LUHMES (cell line): ENCODE data around the genes GJA10, BACH2 and FHL5.

DNA sequence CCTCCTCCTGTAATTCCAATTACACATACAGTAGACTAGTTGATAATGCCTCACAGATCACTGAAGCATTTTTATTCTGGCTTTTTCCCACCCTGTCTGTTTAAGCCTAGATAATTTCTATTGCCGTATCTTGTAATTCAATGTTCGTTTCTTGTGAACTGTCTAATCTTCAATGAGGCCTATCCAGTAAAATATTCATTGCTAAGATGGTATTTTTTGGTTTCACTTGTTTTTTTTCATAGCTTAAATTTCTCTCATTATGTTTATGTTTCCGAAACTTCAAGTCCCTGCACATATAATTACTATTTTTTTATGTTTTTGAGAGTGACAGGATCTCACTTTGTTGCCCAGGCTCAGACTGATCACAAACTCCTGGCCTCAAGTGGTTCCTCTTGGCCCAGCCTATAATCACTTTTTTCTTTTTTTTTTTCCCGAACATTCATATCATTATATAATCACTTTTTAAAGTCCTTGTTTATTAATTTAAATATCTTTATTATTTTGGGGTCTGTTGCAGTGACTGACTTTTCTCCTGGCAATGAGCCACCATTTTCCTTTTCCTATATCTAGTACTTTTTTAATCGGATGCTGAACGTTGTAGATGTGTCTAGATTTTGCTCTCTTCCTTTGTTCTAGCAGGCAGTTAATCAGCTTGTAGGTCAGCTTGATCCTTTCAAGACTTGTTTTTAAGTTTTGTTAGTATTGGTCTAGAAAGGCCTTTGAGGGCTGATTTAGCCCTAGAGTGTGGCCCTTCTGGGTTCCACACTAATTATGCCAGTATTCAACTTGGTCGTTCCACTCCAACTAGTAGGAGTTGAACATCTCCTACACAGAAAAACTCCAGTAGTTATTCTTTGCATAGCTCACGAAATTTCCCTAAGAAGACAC is 11.7 kb downstream of the MDN1 start:
- PRO-cap: no peak

GRCh38 chr6:89894053-89894576 is at the start of gene GJA10:
TSS of gene GJA10 (plus strand) at chr6:89894469.
- PRO-cap: no peak

GRCh38 chr6:89910250-89910618 is 16.0 kb downstream of the GJA10 start:
- PRO-cap: no peak

GRCh38 chr6:89941381-89941957 is 47.2 kb downstream of the GJA10 start:
- PRO-cap: no peak

DNA sequence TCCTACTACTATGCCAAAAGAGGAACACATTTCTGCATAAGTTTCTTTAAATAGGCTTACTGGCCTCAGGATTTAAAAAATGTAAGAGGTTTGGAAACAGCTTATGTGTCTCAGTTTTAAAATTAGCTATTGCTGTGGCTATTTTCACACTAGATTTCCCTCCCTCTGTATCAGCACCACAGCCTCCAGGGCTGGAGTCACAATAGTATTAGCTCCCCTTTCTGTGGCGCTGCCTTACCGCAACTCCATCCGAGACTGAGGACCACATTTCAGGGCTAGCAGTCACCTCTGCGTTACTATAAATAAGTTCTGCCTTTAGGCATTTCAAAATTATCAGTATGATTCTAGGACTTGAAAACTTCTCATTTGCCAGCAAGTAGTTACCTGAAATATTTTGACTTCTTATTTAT is 105.7 kb downstream of the GJA10 start:
- PRO-cap: no peak

GRCh38 chr6:90108856-90109521 is 187.7 kb downstream of the BACH2 start:
- PRO-cap: no peak

DNA sequence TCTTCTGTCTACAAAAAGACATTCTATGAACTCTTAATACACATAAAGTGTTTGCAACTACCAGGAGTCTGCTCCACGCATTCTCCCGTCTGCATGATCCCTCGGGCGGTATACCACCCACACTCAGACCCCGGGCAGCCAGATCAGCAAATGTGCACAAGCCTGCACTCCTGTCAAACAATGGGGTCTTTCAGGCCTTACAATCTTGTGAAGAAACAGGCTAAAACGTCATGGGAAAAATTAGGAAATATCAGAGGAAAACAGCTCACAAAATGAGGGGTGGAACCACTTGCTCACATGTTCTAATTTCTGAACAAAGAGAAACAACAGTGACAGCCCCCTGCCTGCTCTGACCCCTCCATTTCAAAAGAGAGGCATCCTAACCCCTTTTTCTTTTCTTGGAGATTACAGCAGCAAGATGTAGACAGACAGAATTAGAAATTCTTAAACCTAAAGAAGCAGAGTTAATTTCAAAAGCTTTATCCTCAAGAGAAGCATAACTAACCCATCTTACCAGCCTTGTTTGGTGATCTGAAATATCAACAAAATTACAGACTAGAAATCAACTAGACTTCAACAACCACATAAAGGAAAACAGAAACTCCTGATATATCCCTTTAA is 69.3 kb downstream of the BACH2 start:
- PRO-cap: no peak

- PRO-cap: bidirectional peak, plus-strand start at chr6:90296806, minus-strand start at chr6:90296843; bidirectional peak, plus-strand start at chr6:90297096, minus-strand start at chr6:90297006
Measured at GRCh38 chr6:90296615-90297069, at the start of gene BACH2. TSS of gene BACH2 (minus strand) at chr6:90296843.

DNA sequence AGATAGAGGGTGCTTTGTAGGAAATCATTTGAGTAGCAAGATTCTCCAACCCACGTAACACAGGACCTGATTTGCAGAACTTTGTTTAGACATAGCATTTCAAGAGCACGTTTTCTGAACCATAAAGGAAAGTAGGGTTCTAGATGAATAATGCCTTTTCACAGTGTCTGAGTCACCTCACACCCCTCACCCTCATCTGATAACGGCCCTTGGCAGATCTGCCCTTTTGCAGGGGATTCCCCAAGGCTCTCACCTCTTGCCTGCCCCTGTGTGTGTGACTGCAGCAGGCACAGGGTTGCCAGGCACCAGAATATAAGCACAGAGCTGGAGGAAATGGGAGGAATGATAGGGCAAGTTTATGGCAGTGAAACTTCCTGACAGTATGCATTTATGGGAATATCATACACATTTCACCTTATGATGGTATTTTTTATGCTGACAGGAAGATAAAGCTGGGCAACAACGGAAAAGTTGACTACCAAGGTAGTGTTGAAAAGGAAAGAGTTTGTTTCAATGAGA is 101.3 kb upstream of the BACH2 start:
- PRO-cap: no peak

- PRO-cap: no peak
Measured at GRCh38 chr6:90403568-90404215, 107.0 kb upstream of the BACH2 start.

GRCh38 chr6:90413620-90414419 is 117.2 kb upstream of the BACH2 start:
- PRO-cap: no peak

DNA sequence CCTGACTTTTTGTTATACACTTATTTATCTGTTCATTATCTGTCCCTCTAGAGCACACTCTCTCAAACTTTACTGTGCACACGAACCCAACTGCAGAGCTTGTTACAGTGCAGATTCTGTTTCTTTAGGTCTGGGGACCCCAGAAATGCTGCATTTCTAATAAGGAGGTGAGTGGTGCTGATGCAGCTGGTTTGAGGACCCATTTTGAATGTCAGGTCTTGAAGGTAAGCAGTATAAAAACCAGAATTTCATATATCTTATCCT is 142.6 kb upstream of the BACH2 start:
- PRO-cap: no peak

DNA sequence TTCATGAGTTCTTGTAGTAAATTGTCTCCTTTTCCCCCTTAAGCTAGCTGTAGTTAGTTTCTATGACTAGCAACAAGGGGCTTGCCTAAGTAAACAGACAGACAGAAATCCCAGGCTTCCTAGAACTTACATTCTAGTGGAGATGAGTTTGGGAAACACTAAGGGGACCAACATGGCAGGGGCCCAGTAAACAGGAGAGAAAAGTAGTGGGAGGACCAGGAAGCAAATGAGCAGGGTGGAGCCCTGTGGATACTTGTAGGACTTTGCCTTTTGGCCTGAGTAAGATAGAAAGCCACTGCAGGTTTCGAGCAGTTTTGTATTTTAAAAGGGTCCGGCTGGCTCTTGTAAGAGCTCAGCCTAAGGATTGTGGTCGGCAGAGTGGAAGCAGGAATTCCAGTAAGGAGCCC is 125.5 kb downstream of the MAP3K7 start:
- PRO-cap: no peak

DNA sequence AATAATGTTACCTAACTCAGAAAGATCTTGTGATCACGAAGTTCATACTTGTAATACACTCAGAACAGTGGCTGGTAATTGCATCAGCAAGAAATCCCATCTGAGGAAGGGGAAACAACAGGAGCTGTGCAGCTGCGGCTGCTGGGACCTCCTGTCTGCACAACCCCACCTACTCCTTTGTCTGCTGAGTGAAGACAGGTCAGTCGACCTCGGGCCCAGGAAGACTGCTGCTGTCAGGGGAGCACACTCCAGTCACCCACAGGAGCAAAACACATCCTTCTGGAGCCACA is 90.3 kb downstream of the MAP3K7 start:
- PRO-cap: no peak

- PRO-cap: bidirectional peak, plus-strand start at chr6:93416670, minus-strand start at chr6:93416708; bidirectional peak, plus-strand start at chr6:93416936, minus-strand start at chr6:93416856
Measured at GRCh38 chr6:93416488-93417037, 2.8 kb downstream of the EPHA7 start.

GRCh38 chr6:95518380-95518864 is 58.9 kb upstream of the MANEA start:
- PRO-cap: no peak

- PRO-cap: no peak
Measured at GRCh38 chr6:96260096-96260550, 244.3 kb downstream of the FUT9 start.

- PRO-cap: no peak
Measured at GRCh38 chr6:96562921-96563499, at the start of gene FHL5. TSS of gene FHL5 (plus strand) at chr6:96563128.

GRCh38 chr6:98416356-98416720 is 418.0 kb upstream of the POU3F2 start:
- PRO-cap: no peak

GRCh38 chr6:98832293-98833183 is 1.8 kb upstream of the POU3F2 start:
- PRO-cap: bidirectional peak, plus-strand start at chr6:98832465, minus-strand start at chr6:98832427; bidirectional peak, plus-strand start at chr6:98832645, minus-strand start at chr6:98832565; bidirectional peak, plus-strand start at chr6:98832945, minus-strand start at chr6:98832730